Neural progenitor cell (in vitro differentiated cells): ENCODE data around the genes TSSK2, CLDN5 and ARVCF.

- RAMPAGE, long total RNA = no peak
Measured at GRCh38 chr22:19129808-19130297, 1.3 kb upstream of the TSSK2 start.

- RAMPAGE, long total RNA = no peak
Measured at GRCh38 chr22:19131089-19131370, at the start of gene TSSK2. TSS of gene TSSK2 (plus strand) at chr22:19131308.

DNA sequence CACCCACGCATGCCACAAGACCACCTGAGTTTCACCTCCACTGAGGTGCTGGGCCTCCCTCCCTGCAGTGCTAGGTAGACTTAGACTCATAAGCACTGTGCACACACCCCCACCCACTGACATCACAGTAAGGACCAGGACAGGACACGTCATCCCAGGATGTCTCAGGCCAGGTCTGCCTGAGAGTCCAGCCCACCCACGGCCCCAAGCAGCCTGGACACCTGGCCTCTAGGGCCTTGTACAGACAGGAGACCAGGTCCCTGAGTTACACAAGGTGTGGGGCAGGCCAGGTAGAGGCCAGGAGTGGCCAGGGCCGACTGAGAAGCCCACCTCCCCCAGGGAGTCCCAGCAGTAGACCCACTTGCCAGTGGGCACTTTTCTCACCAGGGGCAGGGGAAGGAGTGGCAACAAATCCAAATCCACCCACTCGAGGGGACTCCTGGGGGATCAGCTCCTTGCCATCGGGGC is 6.6 kb downstream of the ESS2 start:
- RAMPAGE, long total RNA = no peak

GRCh38 chr22:19175285-19176402 is 2.9 kb downstream of the SLC25A1 start:
- RAMPAGE, long total RNA = no peak

GRCh38 chr22:19290732-19291566 is 570 bp downstream of the CLTCL1 start:
- RAMPAGE, long total RNA = no peak

DNA sequence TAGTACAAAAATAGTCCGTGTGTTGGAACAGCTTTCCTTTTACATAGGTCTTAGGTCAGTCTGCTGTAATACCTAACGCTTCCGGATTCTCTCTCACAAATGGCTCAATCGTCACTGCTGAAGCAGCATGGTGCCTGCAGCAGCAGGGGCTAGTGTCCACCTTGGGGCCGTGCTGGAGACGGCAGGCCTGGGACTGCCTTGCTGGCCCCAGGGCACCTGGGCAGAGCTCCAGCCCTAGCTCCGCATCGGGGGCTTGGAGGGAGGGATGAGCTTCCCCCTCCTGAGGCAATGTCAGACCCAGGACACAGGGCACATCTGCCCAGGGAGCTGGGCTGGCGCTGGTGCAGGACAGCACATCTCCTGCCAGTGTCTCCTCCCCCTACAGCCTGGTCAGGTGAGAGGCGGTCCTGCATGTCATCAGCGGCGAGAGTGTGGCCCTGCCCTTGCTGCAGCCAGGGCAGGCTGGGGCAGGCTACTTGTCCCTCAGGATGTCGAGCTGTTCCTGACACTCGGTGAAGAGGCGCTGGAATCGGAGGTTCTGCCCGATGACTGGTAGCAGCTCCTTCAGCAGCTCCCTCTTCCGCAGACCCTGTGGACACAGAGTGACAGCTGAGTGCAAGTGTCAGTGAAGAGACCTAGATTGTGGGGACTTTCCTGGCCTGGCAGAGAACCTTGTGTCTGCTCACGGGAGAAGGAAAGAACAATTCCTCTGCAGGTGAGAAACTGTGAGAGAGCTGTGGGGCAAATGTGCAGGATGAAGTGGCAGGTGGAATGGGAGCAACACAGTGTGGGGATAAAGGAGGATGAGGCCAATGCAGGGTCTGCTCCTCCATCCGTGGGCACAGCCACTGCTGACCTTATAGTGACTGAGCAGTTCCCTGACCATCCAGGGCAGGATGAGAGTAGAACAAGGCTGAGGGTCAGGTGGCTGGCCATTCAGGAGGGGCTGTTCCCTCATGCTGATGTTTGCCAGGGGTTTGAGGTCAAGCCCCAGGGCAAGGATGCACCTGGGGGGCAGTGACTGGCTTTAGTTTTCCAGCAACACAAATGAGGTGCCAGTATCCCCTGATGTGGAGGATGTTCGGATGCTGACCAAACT is 39.8 kb upstream of the CLTCL1 start:
- RAMPAGE, long total RNA = no peak

DNA sequence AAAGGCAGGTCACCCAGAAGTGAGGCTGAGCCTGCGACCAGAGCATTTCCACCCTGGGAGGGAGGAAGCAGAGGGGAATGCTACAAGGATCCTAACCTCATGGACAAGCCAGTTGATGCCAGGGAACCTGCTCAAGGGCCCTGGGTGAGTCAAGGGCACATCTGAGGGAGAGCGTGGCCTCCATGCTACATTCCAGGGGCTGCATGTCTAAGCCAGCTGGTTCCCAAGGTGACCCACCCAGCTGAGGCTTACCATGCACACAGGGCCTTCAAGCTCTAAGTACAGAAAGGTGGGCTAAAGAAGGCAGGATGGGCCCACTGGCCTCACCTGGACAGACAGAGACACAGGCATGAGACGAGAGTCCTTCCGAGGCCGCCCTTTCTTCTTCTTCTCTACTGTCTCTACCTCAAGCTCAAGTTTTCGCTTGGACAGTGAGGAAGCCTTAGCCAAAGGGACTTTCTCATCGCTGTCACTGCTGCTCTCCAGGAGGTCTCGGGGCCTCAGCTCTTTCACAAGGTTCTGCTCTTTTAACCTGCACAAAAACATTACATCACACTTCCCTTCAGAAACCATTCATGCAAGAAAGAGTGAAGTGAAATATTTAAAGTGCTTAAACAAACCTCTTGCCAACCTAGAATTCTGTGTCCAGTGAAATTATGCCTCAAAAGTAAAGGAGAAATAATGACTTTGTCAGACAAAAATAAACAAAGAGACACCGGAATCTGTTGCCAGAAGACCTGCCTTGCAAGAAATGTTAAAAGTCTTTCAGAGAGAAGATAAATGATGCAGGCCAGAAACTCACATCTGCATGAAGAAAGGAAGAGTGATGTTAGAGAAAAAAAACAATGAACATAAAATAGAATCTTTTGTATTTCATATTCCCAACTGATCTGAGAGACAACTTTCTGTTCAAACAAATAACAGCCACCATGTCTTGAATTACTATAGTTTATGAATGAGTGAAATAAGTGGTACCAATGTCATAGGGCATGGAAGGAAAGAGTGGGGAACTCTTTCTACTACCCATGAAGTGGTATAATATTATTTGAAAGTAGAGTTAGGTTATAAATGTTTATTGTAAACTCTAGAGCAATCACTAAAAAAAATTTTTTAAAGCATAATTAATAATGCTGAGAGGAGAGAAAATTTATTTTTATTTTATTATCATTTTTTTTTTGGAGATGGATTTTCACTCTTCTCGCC is 69.7 kb downstream of the HIRA start:
- RAMPAGE, long total RNA = no peak

GRCh38 chr22:19446822-19447328 is 636 bp downstream of the C22orf39 start:
- RAMPAGE, long total RNA = no peak

GRCh38 chr22:19524314-19525114 is at the start of gene CLDN5:
TSS of gene CLDN5 (minus strand) at chr22:19524410.
- RAMPAGE, long total RNA = no peak

- RAMPAGE, long total RNA = no peak
Measured at GRCh38 chr22:19525115-19525902, 1.1 kb upstream of the CLDN5 start.

GRCh38 chr22:19622187-19622637 is 92.1 kb upstream of the SEPTIN5 start:
- RAMPAGE, long total RNA = no peak

- RAMPAGE, long total RNA = no peak
Measured at GRCh38 chr22:19718905-19719428, 4.4 kb upstream of the GP1BB start.

DNA sequence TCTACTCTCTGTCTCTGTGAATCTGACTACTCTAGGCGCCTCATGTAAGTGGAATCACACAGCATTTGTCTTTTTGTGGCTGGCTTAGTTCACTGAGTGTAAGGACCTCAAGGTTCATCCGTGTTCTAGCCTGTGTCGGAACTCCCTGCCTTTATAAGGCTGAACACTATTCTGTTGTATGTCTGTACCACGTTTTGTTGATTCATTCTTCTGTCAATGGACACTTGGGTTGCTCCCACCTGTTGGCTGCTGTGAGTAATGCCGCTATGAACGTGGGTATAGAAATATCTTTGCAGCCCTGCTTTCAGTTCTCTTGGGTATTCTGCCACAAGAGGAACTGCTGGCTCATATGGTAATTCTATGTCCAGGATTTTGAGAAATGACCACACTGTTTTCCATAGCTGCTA is 19.7 kb downstream of the TBX1 start:
- RAMPAGE, long total RNA = no peak

GRCh38 chr22:19876857-19877352 is 22.2 kb upstream of the GNB1L start:
- RAMPAGE, long total RNA = no peak

DNA sequence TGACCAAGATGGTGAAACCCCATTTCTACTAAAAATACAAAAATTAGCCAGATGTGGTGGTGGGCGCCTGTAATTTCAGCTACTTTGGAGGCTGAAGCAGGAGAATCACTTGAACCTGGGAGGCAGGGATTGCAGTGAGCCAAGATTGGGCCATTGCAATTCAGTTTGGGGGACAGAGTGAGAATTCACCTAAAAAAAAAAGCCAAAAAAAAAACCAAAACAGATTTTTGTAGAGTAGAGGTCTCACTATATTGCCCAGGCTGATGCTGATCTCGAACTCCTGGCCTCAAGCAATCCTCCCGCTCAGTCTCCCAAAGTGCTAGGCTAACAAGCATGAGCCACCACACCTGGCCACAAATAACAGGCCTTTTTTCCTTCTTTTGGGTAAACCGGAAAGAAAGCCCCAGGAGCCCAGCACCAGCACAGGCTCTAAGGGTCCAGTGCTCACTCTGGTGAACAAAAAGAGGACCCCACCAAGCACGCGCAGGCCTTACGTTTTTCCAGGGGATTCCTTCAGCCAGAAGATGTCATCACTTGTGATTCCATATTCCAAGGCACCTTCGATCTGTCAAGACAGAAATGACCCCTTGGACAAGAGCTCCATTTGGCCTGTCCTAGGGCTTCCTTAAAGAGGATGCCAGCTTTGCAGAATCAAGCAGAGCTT is 30.6 kb upstream of the COMT start:
- RAMPAGE, long total RNA = no peak

DNA sequence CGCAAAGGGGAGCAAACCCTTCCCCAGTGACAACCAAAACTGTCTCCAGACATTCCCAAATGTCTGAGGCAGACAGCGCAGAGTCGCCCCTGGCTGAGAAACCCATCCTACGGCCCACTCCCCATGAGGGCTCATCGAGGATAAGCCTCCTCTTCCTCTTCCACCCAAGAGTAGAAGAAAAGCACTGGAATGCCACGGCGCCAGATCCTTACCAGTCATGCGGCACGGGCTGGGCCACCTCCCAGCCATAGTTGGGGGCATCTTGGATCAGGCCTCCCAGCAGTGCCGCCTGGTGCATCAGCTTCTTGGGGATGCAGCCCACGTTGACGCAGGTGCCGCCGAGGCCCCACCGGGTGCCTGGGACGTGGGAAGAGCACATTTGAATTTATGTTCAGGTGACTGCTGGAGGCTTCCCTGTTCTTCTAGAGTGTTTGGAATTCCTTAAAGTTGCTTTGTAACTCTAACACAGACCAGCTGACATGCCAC is 22.9 kb upstream of the COMT start:
- RAMPAGE, long total RNA = no peak

DNA sequence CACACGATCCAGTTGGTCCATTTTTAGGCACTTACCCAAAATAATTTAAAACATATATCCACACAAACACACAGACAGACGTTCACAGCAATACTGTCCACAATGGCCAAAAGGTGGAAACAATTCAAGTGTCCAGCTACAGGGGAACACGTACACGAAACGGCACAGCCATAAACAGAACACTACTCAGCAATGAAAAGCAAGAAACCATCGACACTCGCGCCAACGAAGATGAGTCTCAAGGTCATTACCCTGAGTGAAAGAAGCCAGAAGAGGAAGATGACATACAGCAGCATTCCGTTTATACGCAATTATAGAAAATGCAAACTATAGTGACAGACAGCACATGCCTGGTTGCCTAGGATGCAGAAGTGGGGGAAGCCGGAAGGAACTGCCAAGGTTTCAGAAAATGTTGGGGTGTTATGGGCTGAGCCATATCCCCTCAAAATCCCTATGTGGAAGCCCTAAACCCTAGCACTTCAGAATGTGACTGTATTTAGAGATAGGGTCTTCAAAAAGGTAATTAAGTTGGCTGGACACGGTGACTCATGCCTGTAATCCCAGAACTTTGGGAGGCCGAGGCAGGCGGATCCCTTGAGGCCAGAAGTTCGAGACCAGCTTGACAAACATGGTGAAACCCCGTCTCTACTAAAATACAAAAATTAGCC is 13.2 kb upstream of the COMT start:
- RAMPAGE, long total RNA = no peak

GRCh38 chr22:19942347-19943508 is 1.1 kb upstream of the TXNRD2 start:
- RAMPAGE, long total RNA = no peak

DNA sequence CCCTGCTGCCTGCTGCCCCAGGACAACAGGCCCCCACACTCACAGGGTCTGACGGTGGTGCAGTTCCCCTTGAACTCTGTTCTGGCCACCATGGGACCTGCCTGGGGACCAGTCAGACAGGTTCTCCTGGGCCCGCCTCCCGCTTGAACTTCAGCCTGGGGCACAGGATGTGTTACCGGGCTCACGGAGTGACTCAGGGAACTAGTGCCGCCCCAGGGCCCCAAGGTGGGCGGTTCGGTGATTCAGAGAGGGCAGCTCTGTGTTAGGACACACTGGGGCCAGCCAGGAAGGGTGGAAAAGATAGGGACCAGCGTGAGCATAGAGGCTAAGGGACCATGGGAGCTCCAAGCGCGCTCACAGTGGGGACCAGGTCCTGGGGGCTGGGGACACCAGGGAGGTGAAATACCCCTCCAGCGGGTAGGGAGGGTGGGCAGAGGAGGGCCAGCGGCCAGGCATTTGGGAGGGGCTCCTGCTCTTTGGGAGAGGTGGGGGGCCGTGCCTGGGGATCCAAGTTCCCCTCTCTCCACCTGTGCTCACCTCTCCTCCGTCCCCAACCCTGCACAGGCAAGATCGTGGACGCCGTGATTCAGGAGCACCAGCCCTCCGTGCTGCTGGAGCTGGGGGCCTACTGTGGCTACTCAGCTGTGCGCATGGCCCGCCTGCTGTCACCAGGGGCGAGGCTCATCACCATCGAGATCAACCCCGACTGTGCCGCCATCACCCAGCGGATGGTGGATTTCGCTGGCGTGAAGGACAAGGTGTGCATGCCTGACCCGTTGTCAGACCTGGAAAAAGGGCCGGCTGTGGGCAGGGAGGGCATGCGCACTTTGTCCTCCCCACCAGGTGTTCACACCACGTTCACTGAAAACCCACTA is 21.6 kb upstream of the TXNRD2 start:
- RAMPAGE, long total RNA = no peak

GRCh38 chr22:20016008-20017106 is at the start of gene ARVCF:
TSS of gene ARVCF (minus strand) at chr22:20016823.
- RAMPAGE, long total RNA = no peak